Cardiac atrium fibroblast (primary cell): ENCODE data around the gene GRB10.

DNA sequence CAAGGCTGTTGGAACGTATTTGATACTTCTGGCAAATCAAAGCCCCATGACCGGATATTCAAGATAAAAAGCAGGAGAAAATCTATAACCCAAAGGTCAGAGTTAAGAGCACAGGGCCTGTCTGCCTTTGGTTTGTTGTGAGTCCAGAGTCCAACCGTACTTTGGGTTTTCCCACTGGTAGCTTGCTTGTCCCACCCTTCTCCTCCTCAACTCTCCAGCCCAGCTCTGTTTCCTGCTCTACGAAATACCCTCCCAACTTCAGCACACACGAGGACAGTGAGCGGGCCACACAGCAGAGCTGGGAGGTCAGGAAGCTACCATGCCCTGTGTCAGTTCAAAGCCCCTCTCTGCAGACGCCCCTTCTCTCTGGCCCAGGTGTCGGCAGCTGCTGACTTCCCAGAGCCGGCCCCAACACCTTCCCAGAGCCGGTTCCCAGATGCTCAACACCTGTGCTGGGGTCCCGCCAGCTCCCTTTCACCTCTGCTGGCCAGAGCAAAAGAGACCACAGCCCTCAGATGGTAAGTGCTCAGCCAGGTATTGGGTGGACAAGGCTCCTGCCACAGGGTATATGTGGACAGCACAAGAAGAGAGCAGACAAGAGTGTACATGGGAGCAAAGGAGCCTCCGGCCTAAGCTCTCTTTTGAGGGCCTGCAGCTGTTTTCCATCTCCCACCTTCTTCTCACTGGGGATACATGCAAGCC is 50.0 kb upstream of the DDC start:
- RAMPAGE, long total RNA, result no peak

DNA sequence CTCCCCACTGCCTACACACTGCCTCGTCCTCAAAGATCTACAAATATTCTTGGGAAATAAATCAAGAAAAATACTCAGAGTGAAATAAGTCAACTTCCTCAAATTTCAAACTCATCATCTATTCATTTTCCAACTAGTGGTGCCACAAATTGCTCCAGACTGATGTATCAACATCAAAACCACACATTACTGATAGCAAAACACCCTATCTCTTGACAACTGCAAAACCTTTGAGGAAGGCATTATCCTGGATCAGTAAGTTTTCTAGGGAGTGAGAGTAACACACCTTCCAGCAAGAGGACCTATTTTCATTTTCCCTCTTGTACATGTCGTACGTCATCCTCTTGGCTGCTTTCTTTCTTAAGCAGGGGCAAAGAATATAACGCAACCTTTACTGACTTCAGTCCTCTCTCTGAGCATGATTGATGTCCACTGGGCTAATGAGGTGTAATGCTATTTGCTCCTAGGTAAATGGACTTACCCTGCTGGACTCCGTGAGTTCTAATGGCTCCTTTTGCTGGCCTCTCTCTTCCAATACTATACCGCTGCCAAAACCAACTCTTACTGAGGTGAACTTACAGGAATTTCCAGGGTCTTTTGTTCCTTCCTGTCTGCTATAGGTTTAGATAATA is 87.5 kb downstream of the GRB10 start:
- RAMPAGE, long total RNA, result no peak

GRCh38 chr7:50720869-50721686 is 61.6 kb downstream of the GRB10 start:
- RAMPAGE, long total RNA, result no peak

DNA sequence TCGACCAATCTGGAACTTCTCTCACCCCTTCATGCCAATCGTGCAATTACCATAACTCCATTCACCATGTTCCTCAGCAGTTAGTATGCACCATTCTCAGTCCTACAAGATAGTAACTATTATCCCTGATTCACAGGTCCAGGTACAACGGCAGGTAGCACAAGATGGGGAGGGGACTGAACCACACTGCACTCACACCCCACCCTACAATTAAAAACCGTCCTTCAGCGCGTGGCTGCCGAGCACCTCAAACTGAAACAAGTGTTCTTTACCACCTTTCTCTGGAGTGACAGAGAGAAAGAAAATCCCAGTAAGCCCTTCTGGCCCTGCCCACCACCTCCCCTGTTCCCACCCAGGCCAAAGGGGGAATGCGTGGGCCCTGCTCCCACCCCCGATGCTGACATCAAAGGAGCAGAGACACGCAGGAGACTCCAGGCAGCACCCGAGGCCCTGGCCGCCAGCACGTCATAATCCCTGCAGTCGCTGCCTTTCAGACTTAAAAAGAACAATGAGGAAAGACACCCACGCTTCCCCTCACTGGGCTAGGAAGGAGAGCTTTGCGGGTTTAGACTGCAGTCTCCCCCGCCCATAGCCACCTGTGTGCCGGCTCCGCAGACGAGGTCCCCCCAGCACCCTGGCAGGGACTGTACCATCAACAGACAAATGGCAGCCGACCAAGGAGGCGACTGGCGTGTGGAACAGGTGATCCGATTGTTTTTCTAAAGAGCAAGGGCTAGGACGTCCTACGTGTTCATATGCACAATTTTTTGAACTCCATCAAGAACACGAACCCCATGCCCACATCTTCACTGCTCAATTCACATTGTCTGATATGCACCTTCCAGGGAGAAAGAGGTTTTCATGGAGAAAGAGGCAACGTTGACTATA is 1.4 kb downstream of the GRB10 start:
- RAMPAGE, long total RNA, result no peak

DNA sequence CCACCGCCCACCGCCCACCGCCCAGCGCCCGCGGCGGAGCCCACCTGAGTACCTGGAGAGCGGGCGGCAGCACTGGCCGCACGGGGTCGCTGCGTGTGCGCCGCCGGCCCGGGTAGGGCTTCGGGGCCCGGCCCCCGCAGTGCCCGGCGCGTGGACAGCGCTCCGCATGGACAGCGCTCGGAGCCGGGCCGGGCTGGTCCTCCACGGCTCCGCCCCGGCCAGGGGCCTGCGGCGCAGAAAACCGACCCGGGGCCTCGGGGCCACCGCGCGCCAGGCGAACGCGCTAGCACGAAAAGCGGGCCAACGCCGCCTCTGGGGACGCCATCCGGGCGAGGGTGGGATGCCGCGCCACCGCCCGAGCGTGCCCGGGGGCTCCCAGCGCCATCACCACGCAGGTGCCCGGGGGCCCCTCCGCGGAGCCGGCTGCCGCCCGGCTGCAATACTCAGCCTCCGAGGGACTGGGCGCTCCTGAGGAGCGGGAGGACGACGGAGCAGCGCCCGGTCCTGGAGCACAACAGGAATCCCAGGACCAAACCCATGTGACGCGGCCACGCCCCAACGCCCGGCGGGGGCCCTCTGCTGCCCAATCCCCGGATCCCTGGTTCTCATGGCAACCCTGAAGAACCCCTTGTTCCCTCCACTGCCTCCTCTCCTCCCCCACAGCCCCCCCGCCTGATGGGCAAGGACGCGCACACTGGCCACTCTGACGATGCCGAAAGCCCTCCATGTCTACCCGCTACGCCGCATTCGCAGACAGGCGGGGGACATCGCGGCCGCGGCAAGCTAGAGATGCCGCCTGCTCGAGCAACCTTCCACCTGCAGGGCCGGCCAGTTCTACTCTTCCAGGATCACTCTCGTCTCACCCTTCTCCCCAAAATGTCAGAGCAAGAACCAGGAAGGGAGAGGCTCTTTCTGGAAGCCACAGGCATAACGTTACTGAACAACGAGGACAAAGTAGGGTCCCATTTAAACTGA is at the start of gene GRB10:
Gene GRB10 (minus strand): TSS at position 525 of the 975 bp plus-strand sequence.
- RAMPAGE, long total RNA, result no peak

- RAMPAGE, long total RNA, result no peak
These were observed 68.8 kb upstream of the GRB10 start for GRCh38 chr7:50851459-50851878.

- RAMPAGE, long total RNA, result no peak
These were observed 130.0 kb downstream of the COBL start for GRCh38 chr7:51186386-51187199.

DNA sequence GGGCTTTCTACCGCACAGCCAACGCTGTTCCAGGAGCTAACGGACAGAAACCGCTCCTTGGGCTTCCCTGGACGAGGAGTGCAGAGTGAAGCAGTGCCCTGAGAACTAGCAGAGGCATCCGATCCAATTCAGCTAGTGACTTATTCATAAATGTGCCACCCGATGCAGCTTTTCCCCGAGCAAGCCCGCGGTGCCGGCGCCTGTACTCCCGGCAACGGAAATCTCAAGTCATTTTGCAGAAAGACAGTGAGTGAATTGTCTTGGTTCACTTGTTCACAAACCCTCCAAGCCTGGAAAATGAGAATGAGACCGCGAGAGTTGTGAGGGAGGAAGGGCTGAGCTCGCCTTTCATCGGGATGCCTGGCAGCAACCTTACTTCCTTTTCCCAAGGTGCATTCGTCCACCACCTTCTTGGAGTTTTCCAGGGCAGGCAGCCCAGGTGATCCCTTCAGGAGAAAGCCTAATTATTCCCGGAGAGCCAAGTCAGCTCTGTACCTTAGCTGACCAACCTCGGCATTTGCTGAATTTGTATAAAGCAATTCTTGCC is 87.4 kb downstream of the COBL start:
- RAMPAGE, long total RNA, result no peak

- RAMPAGE, long total RNA, result no peak
These were observed 74.3 kb downstream of the COBL start for GRCh38 chr7:51242144-51242781.

GRCh38 chr7:51255046-51255948 is 61.3 kb downstream of the COBL start:
- RAMPAGE, long total RNA, result no peak

DNA sequence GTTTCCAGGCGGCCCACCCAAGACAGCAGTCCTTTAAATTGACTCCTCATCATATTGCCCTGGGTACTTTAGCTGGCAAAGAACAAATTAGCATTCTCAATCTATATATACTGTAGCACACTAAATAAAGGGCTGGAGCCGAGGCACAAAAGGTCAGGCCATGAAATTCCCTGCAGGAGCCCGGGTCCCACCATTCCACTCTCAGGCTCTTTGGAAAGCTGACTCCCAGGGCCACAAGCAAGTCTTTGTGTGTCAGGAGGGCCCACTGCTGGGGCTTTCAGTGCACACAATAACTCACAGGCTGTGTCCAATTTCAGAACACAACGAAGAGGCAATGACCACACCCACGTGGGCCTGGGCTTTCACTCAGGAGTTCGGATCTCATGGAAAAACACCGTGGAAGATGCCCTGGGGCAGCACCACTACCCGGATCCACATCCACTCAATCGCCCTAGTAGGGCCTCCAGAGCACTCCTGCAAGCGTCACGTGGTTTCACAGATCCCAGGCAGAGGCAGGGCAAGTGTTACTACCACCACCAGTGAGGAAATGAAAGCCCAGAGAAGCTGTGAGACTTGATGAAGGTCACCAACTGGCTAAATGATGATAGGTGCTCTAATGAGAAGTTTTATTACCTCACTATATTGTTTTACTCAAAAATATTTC is 60.3 kb downstream of the COBL start:
- RAMPAGE, long total RNA, result no peak

DNA sequence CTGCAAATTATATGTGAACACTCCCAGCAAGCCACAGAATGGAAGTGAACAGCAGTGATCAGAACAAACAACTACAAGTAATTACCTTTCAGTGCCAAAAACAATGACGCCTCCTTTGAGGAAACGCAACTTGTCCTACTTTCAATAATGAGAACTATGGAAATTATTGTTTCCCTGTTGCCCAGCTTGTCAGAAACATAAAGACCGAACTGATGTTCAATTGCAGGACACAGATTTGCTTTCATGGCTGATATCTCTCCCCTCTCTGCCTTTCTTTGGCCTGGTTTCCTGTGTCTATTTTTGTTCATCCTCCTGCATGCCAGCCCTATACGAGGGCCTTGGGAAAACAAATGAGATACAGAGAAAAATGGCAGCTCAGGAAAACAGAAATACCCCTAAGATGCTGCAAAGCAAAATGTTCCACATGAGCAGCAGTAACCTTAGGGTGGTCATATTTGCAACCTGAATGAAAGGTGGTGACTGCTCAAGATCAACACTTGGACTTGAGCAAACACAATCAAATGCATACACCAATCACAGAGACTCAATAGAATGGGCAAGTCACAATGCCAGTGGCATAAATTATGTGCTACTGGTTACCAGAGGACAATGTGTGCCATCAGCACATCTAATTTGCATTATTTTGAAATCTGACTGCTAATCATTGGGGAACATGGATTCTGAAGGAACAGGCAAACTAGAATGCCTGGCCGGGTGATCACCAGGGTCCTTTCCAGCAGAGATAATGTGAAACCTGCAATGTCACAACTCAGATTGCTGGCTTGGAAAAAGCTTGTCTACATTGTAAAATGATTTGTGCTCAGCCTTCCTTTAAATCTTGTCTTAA is 26.7 kb downstream of the COBL start:
- RAMPAGE, long total RNA, result no peak

DNA sequence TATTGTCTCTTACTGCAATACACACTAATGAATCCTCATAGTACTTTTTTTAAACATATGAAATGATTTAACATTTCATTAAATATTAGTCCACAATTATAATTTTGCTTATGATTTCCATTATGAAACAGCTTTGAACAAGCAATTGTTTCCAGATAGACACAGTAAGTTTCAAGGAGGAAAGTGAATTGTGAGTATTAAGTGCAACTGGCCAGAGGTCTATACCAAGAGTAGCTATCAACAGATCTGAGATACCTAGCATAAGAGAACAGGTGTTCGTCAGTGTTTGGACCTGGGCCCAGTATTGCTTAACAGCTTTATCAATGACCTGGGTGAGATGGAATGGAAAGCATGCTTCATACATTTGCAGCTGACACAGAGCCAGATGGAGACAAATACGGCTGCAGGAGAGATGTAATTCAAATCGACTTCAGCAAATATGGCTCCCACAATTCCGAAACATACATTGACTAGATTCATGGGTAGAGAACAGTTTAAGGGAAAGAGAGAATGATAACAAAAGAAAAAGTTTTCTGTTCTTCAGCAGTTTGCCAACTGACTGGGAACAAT is 27.7 kb upstream of the COBL start:
- RAMPAGE, long total RNA, result no peak

DNA sequence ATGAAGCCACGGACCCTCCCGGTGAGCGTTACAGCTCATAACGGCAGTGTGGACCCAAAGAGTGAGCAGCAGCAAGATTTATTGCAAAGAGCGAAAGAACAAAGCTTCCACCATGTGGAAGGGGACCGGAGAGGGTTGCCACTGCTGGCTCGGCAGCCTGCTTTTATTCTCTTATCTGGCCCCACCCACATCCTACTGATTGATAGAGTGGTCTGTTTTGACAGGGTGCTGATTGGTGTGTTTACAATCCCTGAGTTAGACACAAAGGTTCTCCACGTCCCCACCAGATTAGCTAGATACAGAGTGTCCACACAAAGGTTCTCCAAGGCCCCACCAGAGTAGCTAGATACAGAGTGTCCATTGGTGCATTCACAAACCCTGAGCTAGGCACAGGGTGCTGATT is 583.7 kb upstream of the COBL start:
- RAMPAGE, long total RNA, result no peak

DNA sequence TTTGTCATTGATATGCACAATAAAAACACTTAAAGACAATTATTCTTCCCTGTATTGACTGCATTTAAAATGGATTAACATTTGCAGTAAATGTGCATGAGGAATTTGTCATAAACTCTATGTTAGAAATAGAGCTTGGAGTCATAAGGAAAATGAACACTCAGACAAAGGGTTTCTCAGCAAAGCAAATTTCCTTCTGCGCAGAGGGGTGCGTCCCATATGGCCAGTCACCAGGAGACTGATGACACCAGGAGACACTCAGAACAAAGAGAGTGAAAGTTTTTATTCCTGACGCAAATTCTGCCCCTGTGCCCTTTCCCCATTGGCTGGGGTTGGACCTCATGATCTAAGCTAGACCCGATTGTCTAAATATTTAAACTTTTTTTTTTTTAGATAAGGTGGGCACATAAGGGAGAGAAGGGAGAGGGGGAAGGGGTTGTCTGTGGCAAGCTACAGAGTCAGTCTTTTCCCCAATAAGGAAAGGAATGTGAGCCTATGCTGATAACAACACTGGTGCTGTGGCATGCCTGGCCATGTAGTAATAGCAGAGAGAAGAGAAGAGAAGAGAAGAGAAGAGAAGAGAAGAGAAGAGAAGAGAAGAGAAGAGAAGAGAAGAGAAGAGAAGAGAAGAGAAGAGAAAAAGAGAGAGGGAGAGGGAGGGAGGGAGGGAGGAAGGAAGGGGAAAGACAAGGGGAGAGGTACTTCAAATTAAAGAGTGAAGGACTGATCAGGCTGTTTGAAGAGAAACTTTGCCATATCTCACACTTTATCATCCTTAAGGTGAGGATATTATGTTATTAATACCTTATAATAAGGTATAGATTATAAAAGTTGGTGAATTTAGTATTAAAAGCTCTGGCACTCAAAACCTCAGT is 202.1 kb downstream of the POM121L12 start:
- RAMPAGE, long total RNA, result no peak

DNA sequence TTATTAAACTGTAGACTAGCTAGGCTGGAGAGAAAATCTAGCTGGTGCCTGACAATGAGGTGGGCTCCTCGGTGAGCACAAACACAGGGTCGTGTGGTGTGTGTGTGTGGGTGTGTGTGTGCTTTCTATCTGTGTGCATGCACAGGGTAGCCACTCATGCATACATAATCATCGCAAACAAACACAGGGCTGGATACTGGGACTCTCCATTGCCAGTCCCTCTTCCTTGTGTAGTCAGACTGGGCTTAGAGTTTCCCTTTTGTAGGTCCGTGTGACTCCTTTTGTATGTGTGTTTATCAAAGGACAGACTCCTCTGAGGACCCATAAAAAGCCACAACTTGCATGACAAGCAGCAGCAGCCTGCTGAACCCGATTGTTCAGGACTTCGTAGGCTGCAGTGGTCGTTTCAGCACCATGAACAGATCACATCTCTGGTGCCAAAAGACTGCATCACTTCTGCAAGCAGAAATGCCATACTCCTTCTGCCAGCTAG is 838 bp downstream of the VSTM2A start:
- RAMPAGE, long total RNA, result no peak

GRCh38 chr7:55022340-55023077 is 3.7 kb downstream of the EGFR start:
- RAMPAGE, long total RNA, result no peak

DNA sequence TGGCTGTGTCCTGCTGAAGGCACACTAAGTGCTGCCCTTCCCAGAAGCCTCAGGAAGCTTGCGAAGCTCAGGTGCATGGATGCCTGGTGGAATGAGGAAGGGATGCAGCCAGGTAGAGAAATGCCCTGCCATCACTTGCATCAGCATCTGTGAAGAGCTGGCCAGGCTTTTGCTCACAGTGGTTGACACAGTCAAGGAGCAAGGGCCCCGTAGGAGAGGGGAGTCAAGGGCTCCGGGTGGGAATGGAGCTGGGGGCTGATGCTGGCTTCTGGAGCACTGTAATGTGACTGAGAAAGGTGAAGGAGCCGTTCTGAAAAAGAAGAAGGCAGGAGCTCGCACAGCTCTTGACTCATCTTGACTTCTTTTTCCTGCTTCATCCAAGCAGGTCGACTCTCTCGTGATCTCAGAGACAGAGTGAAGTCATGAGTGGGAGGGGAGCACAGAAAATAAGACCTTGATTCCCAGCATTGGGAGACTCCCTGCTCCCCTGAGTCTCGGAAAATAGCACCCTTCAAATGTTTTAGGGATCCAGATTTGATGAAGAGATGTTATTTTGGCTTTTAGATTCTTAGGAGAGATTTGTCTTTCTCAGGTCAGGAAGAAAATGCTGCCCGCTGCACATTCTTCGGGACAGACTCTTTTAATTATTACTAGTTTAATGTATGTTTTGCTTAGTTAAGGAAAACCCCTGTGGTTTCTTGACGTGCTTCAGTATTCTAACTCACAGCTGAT is 33.9 kb downstream of the EGFR start:
- RAMPAGE, long total RNA, result no peak

- RAMPAGE, long total RNA, result no peak
These were observed 54.2 kb downstream of the EGFR start for GRCh38 chr7:55072757-55073626.

GRCh38 chr7:55129613-55130388 is 111.0 kb downstream of the EGFR start:
- RAMPAGE, long total RNA, result no peak